Neural cell (in vitro differentiated cells): ENCODE data around the gene SGCE.

DNA sequence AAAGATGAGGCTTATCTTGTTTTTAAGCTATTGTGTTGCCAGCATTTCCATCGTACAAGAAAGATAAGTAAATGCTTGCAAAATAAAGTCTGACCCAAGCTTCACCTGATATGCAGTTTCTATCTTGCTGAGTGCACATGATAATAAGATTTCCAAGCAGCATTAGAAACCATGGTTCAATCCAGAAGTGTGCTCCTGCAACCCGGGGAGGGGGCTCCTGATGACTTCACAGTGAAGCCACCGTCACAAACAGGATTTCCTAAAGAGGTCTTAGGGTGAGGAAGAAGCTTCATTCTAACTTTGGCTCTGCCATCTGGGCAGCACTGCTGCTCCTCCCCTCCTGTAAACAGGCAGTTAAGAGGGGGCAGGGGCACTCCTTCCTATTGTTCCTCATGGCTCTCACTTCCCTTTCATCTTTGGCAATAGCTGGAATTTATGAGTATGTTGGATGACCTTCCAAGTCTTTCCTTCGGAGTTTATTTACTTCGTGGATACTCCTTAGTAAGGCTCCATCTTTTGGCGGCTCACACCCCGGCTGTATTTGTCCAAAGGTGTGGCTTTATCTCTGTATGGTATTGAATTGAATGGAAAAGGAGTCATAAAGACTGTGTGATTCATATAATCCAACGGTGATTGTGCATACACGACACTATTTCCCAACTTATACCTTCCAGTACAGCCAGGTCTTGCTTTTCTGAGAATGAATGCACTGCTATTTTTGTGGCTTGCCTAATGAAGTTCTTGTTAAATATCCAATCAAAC, 55.3 kb upstream of the FAM133B start:
- RAMPAGE, long total RNA = no peak

DNA sequence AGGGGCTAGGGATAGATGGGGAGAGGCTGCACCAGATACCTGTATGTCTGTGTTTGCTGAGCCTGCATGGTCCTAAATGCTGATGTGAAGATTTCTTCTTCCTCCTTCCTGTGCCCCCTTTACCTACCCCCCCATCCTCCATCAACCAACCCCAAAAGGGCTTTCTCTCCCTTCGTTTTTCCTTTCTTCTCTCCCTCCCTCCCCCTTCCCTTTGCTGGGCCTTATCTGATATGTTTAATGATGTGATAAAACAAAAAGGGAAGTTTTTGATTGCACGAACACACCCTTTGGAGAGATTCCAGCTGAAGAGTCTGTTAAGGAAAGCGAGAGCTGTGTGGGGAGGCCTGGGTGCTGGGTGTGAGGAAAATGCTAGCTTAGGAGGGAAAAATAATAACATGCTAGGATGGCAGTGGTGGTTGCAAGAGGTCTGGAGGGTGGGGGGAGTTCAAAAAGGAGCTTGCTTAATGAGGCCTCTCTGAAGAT, 101.9 kb downstream of the SAMD9 start:
- RAMPAGE, long total RNA = no peak

DNA sequence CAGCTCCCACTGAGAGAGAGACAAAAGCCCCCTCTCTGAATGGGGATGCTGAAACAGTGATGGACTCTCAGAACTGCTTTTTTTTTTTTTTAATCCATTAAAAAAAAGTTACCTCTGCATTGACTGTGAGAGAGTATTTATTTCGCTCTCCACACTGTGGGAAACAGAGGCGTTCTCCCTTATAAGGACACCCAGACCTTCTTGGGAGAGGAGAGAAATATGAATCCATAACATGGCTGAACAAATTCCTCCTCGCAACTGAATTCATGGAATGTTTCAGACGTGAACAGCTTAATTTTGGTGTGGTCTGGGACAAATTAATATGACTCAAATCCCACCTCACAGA, 73.5 kb downstream of the SAMD9 start:
- RAMPAGE, long total RNA = no peak

DNA sequence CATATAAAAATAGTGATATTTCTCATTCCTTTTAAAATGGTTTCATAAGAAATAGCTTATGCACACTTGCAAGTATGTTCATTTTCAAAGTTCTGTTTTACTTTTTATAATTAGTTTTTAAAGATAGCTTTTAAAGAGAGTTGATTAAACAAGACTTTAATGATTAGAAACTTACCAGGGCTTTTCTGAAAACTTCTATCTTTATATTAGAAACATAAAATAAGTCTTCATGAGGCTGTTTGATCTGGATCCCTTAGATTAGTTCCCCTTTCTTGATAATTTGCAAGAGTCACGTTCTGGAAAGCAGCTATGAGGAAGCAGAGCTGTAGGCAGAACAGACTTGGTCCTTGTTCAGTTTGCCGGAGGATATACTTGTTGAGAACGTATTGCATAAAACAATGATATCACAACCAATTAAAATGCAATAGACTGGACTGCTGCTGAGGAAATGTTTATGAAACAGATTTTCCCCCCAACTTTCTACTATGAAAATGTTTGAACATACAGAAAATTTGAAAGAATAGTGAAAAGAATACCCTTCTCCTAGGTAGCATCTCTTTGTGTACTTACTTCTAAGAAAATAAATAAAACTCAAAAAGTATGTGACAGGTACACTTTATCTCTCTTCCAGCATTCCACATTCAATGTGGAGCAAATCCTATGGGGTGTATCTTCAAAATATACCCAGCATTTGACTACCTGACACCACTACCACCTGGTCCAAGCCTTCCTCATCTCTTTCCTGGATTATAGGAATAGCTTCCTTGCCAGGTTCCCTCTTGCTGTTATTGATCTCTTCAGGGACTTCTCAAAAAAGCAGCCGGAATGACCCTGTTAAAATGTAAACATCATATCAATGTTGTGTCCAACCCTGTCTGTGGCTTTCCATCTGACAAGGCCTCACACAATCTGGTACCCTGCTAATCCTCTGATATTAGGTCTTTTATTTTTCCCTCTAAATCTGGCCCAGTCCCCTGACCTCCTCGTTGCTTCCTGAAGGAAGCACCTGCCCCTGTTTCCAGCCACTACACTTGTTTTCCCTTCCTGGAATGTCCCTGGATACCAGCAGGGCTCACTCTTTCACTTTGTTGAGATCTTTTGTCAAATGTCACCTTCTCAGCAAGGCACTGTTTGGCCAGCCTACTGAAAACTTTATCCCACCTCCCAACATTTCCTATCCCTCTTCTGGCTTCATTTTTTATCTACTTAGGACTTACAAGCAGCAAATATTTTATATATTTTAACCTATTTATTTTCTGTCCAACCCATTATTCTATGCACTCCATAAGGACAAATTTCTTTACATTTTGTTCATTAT, 2.5 kb downstream of the SAMD9L start:
- RAMPAGE, long total RNA = no peak

- RAMPAGE, long total RNA = no peak
Measured at GRCh38 chr7:93590951-93592241, 16.9 kb upstream of the CALCR start.

DNA sequence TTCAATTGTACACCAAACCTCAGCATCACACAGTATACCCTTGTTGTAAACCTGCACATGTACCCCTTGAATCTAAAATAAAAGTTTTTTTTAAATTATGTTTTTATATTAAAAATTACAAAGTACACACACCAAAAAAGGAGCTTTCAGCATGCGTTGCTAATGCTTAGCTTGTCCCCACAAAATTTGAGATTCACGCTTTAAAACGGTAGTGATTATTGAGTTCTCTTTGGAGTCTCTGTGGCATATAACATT, 124.3 kb downstream of the TFPI2 start:
- RAMPAGE, long total RNA = no peak

- RAMPAGE, long total RNA = no peak
Measured at GRCh38 chr7:93793152-93793430, 97.5 kb downstream of the TFPI2 start.

DNA sequence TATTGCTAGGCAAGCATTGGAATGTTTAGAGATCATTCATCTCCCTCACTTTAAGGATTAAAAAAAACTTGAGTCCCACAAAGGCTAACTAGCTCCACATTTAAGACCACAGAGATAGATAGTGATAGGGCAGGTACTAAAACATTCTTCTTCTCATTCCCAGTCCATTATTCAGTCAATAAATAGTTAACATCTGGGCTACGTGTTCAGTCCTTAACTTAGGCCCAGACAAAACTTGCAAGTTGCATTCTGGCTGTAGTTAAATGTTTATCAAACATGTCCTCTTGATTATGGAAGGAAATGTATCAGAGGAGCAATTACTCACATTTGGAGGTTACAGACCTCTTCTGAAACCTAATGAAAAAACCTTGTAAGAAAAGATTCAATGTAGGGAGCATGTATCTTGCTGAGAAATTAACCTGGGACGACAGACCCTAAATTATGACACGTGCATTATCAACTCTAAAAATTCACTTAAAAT, 2.5 kb downstream of the GNG11 start:
- RAMPAGE, long total RNA = no peak

DNA sequence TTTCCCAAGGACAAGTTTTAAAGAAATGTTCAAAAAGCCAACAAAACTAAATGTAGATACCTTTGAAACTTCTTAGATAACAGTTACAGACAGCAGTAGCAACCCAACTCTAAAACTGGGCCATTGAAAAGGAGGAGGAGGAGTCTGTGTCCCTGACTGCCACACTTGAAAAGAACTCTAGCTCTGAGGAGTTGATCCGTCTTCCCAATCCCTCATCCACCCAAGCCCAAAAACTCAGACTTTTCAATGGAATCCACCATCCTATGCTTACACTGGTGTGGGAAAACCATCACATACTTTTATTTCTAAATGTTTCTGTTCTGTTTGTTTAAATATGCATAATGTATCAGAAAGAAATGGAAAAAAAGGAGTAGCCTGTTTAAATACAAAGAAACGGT, 92.8 kb upstream of the COL1A2 start:
- RAMPAGE, long total RNA = no peak

DNA sequence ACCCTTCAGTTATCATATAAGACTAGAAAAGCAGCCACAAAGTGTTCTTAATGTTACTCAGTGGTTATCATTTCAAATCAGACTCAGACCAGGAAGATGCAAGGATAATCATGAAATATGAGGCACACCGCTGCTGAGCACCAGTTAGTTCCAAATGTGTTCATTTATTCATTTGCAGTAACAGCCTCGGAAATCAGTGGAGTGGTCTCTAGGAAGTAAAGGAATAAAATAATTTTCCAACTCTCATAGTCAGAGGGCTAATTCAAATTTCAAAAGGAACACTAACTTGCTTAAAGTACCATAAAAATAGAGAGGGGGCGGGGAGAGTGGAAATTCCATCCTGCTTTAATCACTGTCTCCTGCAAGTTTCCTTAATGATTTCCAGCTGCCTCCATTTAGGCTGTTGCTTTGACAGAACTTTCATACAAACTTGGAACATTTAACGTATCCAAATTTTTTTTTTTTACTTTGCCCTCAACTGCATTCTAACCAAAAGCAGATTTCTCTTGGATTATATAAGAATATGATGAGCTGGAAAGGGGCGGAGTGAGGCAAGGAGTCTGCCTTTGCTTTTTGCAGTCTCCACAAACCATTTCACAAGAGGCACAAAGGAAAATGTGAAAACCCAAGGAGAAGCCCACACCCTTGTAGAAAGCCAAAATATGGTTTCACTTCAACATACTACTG, 46.7 kb upstream of the COL1A2 start:
- RAMPAGE, long total RNA = no peak

DNA sequence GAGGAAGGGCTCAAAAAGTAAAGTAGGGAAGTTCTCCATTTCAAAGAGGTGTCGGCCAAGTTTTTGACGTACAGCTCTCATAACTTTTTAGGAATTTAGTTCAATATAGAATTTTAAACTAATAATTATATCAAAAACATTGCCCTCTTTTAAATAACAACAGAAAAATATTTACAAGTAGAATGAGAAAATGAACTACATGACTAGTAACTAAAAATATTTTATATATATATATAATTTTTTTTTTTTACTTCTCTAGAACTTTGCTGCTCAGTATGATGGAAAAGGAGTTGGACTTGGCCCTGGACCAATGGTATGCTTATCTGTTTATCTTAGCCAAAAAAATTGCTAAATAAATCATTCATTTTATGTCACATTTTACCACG, 6.6 kb downstream of the COL1A2 start:
- RAMPAGE, long total RNA = no peak

GRCh38 chr7:94426222-94426600, 31.5 kb downstream of the COL1A2 start:
- RAMPAGE, long total RNA = no peak

GRCh38 chr7:94509950-94510410, 371 bp downstream of the CASD1 start:
- RAMPAGE, long total RNA = start-site peak on the plus strand at chr7:94509965-94510116, 1,433 and 1,320 reads in 2 replicates

GRCh38 chr7:94510411-94510594, 694 bp downstream of the CASD1 start:
- RAMPAGE, long total RNA = no peak

- RAMPAGE, long total RNA = no peak
Measured at GRCh38 chr7:94654858-94655435, 986 bp downstream of the SGCE start.

DNA sequence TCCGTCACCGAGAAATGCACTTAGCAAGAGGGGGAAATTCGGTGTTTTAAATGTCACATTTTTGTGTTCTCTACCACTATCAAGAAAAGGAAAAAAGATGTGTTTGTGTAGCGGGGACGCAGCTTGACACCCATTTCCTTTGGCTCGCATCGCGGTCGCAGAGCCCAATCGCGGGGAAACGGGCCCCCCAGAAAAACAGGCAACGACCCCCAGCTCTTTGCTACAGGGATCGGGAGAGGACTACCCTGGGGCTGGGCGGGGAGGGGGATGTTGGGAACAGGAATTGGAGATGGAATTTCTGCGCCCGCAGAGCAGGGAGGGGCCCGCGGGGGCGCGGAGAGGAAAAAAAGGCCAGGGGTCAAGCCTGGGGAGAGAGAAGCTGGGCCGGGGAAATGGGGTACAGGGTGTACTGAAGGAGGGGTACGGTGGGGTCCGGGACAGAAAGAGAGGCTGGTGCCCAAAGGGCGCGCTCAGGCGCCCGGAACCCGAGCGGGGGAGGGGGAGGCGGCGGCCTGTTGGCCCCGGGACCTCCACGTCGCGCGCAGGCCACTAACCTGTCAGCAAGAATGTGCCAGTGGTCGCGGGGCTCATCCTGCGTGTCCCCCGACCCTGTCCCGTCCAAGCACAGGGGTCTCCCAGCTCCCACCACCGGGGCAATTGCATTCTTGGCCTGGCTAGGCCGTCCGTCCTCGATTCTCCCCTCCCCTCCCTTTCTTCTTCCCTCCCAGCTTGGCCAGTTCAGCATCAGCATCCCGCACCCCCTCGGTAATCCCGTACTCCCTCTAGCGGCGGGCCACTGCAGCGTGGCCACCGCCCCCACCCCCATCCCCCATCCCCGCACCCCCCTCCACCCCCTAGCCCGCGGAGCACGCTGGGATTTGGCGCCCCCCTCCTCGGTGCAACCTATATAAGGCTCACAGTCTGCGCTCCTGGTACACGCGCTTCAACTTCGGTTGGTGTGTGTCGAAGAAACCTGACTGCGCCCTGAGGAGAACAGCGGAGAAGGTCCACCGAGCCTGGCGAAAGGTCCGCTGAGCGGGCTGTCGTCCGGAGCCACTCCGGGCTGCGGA, at the start of gene SGCE:
Gene SGCE, minus strand, starts transcription at position 698 of the 1,070 bp plus-strand sequence.
- RAMPAGE, long total RNA = start-site peak on the minus strand centred at position 666 of the sequence, 81 bp wide, 860 and 993 reads in 2 replicates; start-site peak on the plus strand centred at position 935 of the sequence, 9 bp wide, 48,494 and 86,702 reads in 2 replicates

GRCh38 chr7:95004418-95005307, 97.3 kb downstream of the PPP1R9A start:
- RAMPAGE, long total RNA = no peak

GRCh38 chr7:95401456-95402035, 5.4 kb upstream of the PON3 start:
- RAMPAGE, long total RNA = no peak

DNA sequence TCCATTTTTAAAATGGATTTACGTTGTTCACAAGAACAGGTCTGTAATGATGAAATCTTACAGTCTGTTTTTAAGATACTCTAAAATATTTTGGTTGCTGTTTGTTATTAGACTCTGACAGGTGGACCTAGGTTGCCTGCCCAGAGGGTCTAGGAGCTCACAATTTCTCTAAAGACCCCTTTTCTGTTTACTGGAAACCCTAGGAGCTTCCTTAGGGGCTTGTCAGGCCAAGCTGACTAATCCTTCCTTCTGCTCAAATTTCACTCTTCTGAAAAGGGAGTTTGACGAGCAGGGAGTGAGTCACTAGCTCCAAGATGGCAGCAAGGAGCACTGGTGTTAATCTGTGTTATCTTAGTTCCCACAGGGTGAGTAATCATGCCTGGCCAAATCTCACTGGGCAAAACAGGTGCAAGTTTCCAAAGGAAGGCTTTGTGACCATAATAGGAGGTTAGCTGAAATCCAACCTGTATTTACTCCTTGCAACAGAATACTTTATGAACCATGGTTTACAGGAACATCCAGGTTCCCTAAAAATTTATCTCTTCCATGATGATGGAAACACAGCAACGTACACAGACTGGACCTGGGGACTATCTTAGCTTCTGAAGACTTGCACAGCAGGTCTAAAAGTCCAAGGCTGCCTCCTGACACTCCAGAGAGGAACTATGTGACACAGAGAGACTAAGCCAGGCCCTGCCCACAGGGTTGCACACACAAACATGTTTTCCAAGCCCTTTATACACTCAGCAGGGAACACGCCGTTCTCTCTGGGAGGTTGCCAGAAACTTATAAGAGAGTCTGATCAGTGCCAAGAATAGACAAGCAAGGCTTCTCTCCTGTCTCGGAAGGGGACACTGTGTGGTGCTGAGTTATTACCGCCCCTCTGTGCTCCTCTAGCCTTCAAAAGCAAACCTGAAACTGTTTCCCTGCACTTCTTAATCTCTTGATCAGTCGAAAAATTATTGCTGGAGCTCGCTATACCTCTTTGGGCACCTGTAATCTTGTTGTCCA, 46.4 kb downstream of the PDK4 start:
- RAMPAGE, long total RNA = no peak

DNA sequence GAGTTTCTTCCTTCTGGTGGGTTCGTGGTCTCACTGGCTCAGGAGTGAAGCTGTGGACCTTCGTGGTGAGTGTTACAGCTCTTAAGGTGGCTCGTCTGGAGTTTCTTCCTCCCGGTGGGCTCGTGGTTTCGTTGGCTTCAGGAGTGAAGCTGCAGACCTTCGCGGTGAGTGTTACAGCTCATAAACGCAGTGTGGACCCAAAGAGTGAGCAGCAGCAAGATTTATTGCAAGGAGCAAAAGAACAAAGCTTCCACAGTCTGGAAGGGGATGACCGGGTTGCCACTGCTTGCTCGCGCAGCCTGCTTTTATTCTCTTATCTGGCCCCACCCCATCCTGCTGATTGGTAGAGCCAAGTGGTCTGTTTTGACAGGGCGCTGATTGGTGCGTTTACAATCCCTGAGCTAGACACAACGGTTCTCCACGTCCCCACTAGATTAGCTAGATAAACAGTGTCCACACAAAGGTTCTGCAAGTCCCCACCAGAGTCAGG, 44.4 kb downstream of the PDK4 start:
- RAMPAGE, long total RNA = no peak